Hair follicular keratinocyte (primary cell): ENCODE results near the genes DNAJC24, ELP4 and WT1.

DNA sequence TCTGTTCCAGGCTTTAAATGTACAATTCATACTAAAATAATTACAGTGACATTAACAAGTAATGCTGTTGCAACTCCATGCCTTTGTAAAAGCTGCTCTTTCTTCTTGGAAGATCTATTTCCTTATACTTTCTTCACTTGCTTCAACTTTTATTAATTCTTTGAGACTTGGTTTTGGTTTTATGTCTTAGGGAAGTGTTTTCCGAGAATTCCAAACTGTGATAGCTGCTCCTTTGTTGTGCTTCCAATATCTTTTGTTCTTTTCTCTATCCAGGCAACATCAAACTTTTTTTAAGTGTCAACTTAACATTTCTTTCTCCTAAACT, 120.9 kb upstream of the CCDC179 start:
- RAMPAGE, long total RNA = no peak

DNA sequence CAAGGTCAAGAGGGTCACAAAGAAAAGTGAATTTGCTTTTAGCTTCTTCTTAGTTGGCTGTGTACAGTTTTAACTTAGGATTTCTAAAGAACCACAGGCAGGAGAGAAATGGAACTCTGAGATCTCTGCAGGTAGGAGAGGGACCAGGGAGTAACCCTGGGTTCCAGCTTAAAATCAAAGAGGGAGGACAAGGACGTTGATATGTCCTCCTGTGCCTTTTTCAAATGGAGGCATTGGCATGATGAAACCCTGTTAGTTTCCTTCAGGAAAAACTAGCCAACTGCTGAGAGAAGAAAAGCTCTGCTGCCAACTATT, 331.9 kb downstream of the LUZP2 start:
- RAMPAGE, long total RNA = no peak

DNA sequence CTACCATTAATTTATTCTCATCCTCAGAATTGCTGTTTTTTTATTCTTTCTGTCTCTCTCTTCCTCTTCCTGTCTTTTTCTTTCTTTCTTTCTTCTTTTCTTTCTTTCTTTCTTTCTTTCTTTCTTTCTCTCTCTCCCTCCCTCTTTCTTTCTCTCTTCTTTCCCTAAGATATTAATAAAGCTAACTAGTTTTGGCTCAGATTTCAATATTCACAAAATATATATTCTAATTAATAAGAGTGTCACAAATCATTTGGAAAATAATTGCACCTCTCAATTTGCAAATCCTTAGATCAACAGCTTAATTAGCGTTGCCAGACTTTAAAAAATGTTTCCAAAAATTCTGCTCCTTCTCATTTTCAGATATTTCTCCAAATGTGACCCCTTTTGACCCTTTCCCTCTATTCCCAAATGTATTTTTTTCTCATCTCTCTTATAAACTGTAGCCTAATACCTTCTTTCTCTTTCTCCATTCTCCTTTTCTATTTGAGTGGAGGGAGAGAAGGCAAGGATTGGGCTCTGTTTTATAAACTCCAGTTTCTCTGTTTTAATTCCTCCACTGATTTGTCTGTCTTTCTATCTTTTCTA, 52.7 kb downstream of the SLC5A12 start:
- RAMPAGE, long total RNA = no peak

DNA sequence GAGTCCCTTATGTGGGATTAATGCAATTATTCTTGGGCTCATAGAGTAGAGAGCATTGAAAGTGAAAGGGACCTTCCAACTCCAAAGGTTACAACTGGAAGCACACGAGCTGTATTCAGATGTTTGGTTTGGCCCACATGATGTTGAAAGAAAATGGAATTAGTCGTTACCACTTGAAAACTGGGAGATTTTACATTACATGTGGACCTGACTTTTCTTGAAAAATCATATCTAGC, 53.6 kb downstream of the BBOX1 start:
- RAMPAGE, long total RNA = no peak

GRCh38 chr11:27423083-27423594, 49.5 kb downstream of the LGR4 start:
- RAMPAGE, long total RNA = no peak

DNA sequence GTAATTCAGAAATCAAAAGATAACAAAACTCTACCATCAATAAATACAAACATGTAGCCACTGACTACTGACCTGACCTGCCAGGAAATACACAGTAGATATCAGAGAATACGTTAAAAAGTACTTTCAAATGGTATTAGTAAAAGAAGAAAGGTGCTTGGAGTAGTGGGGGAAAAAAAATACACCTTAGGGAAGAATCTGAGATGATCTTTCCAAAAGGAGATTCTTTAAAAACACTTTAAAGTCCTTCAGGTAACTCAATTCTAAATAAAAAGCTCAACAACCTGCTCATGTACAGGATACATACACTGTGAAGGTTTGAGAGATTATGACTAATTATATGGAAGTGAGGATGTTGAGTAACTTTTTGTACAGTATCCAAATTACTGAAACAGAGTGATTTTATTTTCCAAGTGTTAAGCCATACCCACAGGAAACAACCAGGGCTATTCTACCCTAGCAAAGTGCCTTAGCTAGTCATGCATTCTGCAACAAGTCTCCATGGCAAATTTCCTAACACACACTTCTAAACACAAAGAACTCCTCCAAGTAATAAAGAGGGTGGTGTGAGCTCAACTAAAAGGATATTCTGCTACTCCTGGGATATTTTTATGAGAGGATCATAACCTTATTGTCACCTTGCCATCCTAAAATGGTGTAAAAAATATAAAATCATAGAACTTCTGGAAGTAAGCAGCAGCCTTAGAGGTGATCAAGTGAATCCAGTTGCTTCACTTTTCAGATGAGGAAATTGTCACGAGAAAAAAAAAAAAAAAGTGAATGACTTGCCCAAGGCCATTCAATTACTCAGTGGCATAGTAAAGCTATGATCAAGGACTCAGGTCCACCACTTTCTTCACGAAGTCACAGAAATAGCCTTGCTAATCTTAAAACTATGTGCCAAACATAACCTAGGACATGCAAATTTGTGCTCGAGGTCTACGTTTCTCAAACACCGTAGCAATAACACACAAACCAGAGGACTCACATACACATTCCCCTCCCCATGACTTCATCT, 4.3 kb downstream of the LGR4 start:
- RAMPAGE, long total RNA = no peak

- RAMPAGE, long total RNA = no peak
Observed at GRCh38 chr11:29119523-29120816, 896.9 kb downstream of the KCNA4 start.

- RAMPAGE, long total RNA = no peak
Observed at GRCh38 chr11:30584622-30584960, 1.6 kb downstream of the MPPED2 start.

GRCh38 chr11:31321305-31321768, 48.2 kb downstream of the DCDC1 start:
- RAMPAGE, long total RNA = no peak

GRCh38 chr11:31369474-31370417, at the start of gene DNAJC24:
DNAJC24 (plus strand) TSS chr11:31369860.
- RAMPAGE, long total RNA = start-site peak on the plus strand at chr11:31369837-31369876, 101 and 43 reads in 2 replicates

GRCh38 chr11:31509312-31510314, at the start of gene ELP4:
ELP4 (plus strand) TSS chr11:31509767.
- RAMPAGE, long total RNA = start-site peak on the plus strand at chr11:31509762-31509776, 51 and 38 reads in 2 replicates

DNA sequence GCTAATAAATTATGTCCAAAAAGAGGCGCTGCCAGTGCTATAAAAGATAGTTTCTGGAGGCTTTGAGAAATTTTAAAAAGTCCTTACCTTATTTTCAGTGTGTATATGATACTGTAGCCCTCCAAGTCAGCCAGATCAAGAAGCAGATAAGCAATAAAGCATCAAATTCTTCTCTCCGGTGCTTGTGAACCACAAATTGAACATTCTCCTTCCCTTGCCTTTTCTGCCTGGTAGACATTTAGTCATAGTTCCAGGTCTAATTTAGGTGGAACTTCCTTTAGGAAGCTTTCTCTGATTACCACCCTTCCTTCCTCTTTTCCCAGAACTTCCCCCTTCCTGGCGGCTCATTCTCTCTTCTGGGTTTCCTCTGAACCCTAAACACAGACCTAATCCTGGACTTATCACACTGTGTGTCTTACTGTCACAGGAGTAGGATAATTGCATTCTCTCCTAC, 61.9 kb downstream of the RCN1 start:
- RAMPAGE, long total RNA = no peak

DNA sequence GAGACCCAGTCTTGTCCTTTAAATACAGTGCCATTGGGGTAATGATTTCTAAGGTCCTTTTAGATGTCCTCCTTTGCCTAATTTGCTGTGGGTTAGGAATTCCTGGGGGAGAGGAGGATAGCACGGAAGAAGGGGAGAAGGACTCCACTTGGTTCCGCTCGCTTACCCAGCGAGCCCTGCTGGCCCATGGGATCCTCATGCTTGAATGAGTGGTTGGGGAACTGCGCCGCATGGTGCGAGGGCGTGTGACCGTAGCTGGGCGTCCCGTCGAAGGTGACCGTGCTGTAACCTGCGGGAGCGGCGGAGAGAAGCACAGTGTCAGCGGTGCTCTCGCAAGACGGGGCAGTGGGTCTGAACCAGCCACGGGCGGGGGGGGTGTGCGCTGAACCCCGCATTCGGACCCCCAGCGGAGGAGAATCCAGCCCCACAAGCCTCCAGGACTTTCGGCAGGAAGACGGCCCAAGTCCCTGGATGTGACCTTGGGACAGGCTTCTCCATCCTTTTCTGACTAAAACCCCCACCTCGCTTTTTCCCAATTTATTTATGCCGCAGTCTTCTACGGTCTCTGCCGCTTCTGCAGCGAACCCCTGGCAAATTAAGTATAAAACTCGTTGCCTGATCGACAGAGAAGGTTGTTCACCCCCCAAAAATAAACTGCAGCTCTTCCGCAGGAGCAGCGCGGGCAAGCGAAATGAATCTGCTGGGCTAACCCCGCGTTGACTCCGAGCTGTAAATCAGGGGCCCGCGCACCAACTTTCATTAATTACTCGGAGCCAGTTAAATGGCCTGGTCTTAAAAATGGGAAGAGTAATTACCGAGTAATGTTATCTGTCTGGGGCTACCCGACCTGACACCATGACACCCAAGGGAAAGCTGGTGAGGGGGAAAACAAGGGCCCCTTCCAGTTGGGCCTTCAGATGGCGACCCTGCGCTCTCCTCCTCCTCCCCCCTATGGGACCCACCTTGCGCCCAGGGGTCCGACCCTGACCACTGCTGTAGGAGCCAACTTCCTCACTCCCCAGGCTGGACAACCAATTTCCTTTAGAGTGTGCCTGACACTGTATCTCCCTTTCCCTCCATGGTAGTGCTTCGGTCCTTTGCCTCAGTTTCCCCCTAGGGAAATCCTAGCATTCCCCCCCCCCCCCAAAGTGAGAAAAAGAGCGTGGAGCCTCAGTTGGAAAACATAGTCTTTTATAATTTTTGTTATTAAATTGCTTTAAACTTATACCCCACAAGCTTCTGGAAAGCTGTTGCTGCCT, 6.6 kb downstream of the WT1 start:
- RAMPAGE, long total RNA = no peak

- RAMPAGE, long total RNA = no peak
Observed at GRCh38 chr11:32435137-32436365, at the start of gene WT1. WT1 (minus strand) TSS chr11:32435539.

- RAMPAGE, long total RNA = no peak
Observed at GRCh38 chr11:32566527-32567001, 17.1 kb upstream of the EIF3M start.

DNA sequence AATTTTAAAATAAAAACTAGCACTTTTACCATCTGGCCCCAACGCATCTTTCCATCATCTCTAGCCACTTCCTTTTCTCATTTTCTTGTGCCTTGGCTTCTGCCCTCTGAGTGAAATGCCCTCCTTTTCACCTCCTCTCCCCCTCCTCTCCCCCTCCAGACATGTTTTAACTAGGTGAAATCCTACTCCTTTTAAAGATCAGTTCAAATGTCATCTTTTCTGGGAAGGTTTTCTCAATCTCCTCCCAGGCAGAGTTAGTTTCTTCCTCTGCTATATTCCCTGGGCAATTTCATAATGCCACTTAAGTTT, 1.2 kb downstream of the TCP11L1 start:
- RAMPAGE, long total RNA = no peak

- RAMPAGE, long total RNA = no peak
Observed at GRCh38 chr11:33056800-33057441, 17.5 kb downstream of the TCP11L1 start.

DNA sequence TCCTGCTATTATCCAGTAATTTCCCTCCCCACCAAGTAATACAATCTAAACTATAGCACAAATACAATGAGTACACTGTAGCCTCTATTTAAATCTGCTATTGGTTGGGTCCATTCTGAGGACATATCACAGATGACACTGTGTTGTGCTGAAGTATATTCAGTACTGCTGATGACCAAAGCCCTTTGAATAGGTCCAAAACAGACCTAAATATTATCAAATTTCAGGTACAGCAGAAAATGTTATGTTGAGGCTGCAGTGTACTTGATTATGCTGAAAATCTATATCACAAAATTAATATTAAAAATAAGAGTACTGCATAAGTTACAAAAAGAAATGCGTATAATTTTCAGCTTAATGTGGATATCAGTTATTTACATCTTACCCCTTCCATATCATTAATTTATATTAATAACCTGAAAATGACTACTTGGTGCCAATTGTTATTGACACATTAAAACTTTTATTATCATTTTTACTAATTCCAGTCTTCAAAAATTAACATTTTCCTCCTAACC, 20.8 kb downstream of the CSTF3 start:
- RAMPAGE, long total RNA = no peak

DNA sequence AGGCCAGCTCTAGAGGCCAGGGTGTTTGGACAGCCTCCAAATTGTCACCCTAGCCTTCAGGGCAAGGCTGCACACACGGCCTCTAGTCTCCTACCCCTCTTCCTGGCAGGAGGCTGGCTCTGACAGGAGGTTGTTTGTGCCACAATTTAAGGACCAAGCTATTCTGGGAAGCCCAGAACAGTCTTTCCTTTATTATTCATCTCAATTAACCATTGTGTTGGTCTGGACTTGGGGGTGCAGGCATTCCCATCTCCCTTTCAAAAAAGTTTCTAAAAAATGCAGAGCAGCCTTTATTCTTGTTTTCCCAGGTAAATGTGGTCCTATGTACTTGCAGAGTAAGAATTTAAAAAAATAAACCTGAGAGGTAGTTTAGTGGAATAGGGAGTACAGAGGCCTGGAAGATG, 4.1 kb upstream of the C11orf91 start:
- RAMPAGE, long total RNA = no peak

GRCh38 chr11:33773445-33773708, 943 bp downstream of the FBXO3 start:
- RAMPAGE, long total RNA = no peak